ENCODE data around the gene CYP2W1.

DNA sequence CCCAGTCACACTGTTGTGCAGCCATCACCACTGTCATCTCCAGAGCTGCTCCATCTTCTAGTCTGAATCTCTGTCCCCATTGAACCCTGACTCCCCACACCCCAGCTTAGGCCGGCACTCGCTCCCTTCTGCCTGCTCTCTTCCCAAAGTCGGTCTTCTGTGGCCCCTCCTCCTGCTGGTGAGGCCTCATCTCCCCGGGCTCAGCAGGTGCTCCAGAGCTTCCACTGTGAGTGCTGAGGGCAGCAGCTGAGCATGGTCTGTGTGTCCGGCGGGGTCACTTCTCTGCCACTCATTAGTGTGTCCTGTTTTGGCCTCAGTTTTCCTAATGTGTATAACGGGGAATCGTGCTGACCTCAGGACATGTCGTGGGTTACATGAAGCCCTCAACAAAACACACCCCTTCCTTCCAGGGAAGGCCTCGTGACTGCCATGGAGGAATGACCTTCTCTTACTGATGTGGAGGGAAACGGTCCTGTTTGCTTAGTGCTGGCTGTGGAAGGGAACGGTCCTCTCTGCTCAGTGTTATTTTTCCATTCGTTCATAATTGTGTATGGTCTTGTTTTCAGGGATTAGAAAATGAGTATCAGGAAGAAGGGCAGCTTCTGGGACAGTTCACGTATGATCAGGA lies 4.3 kb upstream of the GET4 start:
- RRBS = 48% methylated on average over 4 of the region's 14 CpGs

GRCh38 chr7:895079-895926 lies 18.9 kb downstream of the GET4 start:
- RRBS = no CpG with 5 or more reads among the region's 54 CpGs

GRCh38 chr7:913898-914675 lies 37.7 kb downstream of the GET4 start:
- RRBS = 84% methylated on average over 9 of the region's 25 CpGs

DNA sequence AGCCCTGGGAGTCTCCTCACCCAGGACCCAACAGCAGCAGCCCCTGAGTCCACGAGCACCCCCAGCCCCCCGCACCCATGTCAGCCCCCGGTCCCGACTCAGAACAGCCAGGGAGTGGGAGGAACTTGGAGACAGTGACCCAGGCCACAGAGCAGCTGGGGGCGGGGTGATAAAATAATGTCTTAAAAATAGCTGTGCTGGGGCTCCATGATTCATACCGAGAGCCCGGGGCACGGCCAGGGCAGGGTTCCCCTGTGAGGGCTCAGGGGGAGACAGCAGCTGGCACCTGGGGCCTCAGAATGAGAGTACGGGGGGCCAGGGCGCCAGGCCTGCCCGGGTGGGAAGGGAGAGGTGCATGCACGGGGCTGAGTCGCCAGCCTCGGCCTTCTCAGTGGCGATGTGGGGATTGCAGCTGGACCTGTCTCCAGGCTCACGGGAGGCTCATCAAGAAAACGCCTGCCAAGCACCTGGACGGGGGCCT lies 29.8 kb downstream of the ADAP1 start:
- RRBS = 54% methylated on average over 5 of the region's 18 CpGs

GRCh38 chr7:983122-983674 lies at the start of gene CYP2W1:
Gene CYP2W1 (plus strand): TSS chr7:983181.
- RRBS = 76% methylated on average over 16 of the region's 34 CpGs

DNA sequence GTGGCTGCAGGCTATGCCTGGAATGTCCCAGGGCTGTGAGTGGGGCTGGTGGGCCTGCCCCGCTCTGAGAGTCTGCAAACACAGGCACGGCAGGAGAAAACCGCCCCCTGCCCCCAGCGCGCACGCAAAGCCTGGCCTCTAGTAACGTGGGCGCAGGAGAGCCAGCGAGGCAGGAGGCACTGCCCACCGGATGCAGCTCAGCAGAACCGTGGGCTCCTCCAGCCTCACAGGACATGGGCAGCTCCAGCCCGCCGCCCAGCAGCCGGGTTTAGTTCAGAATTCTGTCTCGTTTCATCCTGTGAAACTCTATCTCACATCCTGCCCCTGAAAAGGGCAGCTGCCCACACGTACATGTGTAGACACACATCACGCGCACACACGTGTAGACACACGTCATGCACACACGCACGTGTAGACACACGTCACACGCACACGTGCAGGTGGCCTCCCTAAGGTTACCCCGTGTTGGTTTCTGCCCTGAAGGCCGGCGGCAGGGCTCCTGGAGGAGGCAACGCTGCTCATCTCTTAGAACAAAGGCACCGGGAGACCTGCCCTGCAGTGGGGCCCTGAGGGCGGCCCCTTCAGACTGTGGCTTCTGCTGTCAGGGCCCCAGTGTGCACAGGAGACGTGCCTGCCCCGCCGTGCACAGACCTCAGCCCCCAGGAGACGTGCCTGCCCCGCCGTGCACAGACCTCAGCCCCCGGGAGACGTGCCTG lies 16.8 kb downstream of the CYP2W1 start:
- RRBS = 79% methylated on average over 8 of the region's 39 CpGs

- RRBS = no CpG with 5 or more reads among the region's 40 CpGs
Measured at GRCh38 chr7:1059318-1059893, 15.1 kb downstream of the GPR146 start.

DNA sequence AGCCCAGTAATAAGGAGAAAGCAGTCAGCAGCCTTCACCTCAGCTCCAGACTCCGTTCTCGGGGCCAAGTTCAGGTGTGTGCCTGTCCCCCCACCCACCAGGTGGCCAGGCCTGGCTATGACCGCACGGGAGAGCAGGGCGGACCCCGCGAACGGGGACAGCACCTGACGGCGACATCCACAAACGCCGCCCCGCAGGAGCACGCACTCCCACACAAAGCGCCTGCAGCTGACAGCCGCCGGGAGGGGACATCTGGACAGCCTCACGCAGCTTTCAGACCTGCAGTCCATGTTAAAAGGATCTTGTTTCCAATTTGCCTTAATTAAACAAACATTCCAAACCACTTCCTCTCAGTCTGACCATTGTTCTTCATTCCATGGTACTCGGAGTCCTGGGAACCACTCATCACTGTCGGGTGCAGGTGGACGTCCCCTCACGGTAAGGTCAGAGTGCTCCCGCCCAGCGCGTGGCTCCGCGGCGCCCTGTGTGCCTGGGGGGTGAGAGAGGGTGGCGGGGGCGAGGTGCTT lies 6.0 kb upstream of the GPER1 start:
- RRBS = no CpG with 5 or more reads among the region's 30 CpGs

GRCh38 chr7:1156543-1157616 lies 3.1 kb downstream of the ZFAND2A start:
- RRBS = no CpG with 5 or more reads among the region's 21 CpGs

DNA sequence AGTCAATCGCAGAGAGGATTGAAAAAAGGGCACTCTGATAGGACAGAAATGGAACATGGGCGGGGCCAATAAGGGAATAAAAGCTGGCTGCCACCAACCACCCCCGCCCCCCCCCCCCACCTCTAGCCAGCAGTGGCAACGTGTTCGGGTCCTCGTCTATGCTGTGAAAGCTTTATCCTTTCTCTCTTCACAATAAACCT lies 11.7 kb upstream of the ZFAND2A start:
- RRBS = no CpG with 5 or more reads among the region's 6 CpGs

DNA sequence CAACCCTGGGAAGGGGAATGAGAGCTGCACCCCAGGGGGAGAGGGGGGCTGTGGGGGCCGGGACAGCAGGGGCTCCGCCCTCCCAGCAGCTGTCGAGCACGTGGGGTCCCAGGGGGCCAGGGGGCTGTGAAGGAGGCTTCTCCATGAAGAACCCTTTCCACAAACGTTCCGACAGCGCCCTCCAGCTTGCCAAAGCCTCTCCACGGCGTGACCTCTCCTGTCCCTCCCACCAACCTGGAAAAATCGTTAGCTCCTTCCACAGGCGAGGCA lies 66.2 kb downstream of the UNCX start:
- RRBS = no CpG with 5 or more reads among the region's 11 CpGs

- RRBS = 82% methylated on average over 7 of the region's 28 CpGs
Measured at GRCh38 chr7:1442098-1442685, 17.1 kb downstream of the MICALL2 start.

- RRBS = 78% methylated on average over 12 of the region's 36 CpGs
Measured at GRCh38 chr7:1460583-1461722, 1.7 kb upstream of the MICALL2 start.

- RRBS = no CpG with 5 or more reads among the region's 37 CpGs
Measured at GRCh38 chr7:1472896-1473589, 13.8 kb upstream of the MICALL2 start.

GRCh38 chr7:1533651-1534310 lies 3.3 kb downstream of the MAFK start:
- RRBS = 61% methylated on average over 14 of the region's 24 CpGs

DNA sequence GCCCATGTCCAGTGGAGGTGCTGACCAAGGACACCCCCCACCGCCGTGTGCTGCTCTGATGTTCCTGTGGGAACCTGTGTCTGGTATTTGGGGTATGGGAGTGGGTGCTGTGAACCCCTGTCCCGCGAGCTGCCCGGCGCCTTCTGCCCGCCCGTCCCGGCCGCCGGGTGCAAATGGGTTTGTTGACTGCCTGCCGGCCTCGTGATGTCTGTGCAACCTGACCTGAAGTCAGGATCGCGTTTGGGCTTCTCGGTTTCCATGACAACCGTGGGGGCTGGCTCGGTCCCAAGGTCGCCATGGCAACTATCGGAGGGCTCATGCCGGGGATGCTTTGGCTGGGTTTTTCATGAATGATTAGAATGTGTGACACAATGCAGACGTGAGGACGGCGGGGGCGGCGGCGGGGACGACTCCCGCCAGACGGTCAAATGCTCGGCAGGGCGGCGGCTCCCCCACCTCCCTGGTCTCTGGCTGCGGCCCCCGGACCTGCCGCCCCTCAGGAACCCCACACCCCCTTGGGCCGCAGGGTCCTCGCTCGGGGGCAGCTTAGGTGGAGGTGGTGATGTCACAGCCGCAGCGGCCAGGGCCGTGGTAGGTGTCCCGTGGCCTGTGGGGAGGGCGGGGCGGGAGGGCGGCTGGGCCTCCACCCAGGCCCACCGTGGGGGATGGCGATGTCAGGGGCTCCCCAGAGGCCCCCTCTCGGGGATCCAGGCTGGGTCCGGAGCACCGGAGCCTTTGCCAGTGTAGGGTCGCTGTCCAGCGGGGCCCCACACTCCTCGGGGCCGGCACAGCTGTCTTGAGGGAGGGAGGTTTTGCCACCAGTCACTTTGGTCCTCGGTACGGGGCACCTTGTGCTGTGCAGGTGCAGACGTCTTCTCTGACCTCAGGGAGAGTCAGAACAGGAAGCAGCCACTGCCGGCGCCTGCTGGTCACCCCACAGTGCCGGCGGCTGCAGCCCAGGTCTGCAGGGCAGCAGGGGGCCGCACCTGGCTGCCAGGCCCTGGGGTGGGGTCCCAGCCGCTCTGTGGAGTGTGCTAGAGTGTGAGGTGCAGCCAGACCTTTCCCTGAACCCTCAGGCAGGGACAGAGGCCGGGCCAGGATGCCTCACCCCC lies 7.7 kb downstream of the MAFK start:
- RRBS = 85% methylated on average over 6 of the region's 65 CpGs

- RRBS = no CpG with 5 or more reads among the region's 22 CpGs
Measured at GRCh38 chr7:1548452-1548964, 7.5 kb downstream of the TMEM184A start.

- RRBS = no CpG with 5 or more reads among the region's 20 CpGs
Measured at GRCh38 chr7:1549166-1549736, 6.8 kb downstream of the TMEM184A start.

DNA sequence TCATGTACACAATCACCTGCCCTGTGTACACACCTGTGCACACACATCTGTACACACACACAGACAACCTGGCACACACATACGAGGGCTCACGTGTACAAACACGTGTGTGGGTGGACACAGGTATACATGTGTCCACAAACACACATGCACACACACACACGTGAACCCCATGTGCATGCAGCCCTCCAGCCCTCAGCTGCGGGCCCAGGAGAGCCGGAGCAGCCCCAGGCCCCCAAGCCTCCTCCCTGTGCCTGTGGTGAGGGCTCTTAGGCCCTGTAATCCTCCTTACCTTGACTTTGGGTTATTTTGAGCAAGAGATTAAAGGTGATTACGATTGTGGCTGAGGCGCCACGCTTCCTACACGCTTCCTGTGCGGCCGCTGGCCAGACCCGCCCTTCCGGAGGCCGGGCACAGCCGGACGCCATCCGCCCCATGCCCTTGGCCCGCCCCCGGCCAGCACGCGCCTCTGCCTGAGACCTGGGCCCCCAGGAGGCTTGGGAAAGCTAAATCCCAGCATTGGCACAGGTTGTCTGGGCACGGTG lies 71.9 kb downstream of the ELFN1 start:
- RRBS = 95% methylated on average over 4 of the region's 23 CpGs

GRCh38 chr7:1753183-1753741 lies 83.2 kb downstream of the ELFN1 start:
- RRBS = no CpG with 5 or more reads among the region's 20 CpGs